ENCODE data around the genes NDUFS4 and PLPP1.

GRCh38 chr5:52887688-52888360 lies 100.1 kb downstream of the ITGA1 start:
- PRO-cap = no peak

DNA sequence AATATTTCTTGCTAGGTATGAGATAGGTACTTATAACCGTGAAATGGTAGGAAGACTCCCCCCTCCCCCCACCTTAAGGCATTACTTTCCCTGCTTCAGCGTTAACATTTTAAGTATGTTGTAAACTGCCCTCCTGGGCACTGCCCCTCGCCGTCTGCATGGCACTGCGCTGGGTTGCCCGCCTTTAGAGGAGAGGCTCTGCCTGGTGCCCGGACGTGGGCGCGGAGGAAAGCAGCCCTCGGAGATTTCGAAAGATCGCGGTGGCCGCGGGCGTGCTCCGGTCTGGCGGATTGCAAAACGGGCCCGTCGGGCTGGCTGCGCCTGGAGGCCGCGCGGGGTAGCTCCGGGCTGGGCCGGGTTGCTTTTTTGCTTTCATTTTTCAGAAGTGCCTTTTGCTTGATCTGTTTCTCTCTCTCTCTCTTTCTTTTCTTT lies 1.4 kb downstream of the FST start:
- PRO-cap = bidirectional peak, plus-strand start at position 241 of the sequence, minus-strand start at position 156 of the sequence

GRCh38 chr5:53560282-53561553 lies at the start of gene NDUFS4:
NDUFS4 (plus strand) TSS chr5:53560639.
- PRO-cap = unidirectional peak, plus-strand start at chr5:53560639

GRCh38 chr5:54457011-54457655 lies 1.6 kb downstream of the HSPB3 start:
- PRO-cap = no peak

GRCh38 chr5:54458041-54458768 lies 2.7 kb downstream of the HSPB3 start:
- PRO-cap = no peak

DNA sequence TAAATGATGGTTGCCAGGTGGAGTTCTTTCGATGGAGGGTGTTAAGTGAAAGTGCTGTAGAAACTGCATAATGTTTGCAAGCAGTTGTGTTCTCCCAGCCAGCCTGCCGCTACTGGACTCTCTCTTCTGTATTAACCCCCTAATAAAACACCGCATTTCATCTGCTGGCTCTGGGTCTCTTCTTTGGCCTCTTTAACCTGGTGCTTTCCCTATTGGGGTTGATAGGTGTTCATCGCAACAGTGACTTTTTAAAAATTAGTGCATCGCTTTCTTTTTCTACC lies 3.4 kb downstream of the HSPB3 start:
- PRO-cap = no peak

GRCh38 chr5:54526470-54527281 lies 9.1 kb downstream of the SNX18 start:
- PRO-cap = no peak

GRCh38 chr5:54537969-54538529 lies 20.5 kb downstream of the SNX18 start:
- PRO-cap = no peak

DNA sequence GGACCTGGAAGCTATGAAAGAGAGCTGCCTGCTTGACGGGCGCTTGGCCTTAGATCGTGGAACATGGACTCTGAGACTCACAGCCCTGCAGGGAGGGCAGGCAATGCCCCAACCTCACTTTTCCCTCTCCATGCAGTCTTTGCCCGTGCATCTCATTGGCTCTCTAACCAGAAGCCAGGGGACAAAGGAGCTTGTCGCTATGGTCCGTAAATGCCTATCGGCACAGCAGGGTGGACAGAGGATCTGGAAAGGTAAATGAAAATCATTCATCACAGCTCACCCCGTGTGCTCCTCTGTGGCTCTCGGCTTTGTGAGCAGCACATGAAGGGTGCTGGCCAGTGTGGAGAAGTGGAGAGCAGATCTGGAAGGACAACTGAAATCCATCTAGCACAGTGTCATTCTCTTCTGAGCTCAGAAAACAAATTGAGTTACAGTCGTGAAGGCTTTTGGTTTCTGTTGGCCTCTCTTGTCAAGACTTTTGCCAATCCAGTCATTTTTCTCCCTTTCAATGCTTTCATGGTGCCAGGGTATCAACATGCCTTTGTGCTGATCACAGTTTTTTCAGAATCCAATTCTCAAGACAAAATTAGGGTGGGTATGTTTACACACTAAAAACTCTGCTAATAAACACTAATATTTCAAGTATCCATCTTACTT lies 186.2 kb downstream of the SNX18 start:
- PRO-cap = no peak

DNA sequence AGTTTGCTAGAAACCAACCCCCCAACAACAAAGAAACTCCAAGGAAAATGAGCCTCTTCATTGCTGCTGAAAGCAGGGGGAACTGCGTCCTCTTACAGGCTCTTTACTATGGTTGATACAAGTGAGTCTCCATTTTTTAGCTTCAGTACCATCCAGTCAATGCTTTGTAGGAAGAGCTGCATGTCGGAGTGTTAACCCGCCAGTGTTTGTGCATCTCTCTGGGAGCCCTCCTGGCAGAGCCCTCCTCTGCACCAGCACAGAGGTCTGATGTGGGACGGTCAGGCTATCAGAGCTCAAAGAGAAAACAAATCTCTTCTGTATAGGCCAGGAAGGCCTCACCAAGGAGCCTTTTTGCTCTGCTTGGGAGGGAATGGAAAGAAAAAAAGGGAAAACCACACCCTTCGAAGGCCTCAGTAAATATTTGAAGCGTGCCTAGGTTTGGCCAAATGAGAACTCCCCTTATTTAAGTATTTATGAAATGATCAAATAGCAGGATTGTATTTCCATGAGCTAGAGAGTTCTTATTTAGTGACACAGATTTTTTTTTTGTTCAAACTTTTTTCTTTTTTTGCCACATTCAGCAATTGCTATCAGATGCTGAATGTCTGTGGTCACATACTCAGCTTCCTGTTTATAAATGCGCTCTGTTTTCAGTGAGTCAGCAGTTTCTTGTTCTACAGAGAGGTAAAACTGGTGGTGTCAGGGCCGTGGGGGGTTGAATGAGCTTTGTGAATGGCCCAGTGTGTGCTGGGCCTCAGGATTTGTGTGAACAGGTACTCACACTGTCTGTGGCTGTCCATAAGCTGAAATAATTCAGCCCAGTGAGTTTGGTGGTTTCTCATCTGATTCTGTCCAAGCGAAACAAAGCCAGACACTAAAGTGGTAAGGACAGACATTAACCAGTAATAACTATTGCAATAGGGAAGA lies 226.6 kb downstream of the SNX18 start:
- PRO-cap = no peak

GRCh38 chr5:55176345-55176816 lies 3.4 kb upstream of the CDC20B start:
- PRO-cap = no peak

GRCh38 chr5:55438887-55439921 lies 95.6 kb downstream of the PLPP1 start:
- PRO-cap = no peak

DNA sequence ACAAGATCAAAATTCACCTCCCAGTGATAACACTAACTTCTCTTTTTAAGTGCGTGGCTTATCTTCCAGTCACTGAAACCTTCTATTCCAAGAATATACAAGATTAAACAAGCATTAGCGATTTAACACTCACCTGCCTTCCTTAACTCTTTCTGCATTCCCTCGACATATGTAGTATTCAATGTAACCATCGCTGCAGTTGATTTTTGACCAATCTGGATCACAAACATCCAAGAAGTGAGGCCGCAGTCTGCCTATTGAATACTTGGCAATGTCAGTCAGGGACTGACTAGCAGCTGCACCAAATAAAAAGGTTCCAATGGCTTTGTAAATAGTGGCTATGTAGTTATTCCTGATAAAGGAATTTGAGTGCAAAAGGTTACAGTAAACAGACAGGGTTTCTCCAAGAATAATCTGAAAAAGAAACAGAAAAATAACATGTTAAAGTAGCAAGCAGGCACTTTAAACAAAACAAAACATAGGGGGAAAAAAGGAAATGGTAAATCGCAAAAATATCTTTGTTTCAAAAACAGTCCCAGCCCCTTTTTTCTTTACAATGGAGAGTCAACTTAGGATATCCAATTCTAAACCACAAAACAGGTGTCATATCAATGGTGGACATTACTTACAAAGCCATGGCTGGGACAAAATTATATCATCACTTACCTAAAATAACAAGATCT lies 66.9 kb downstream of the PLPP1 start:
- PRO-cap = no peak

GRCh38 chr5:55534150-55535122 lies at the start of gene PLPP1:
PLPP1 (minus strand) TSS chr5:55534964.
- PRO-cap = bidirectional peak, plus-strand start at chr5:55534861, minus-strand start at chr5:55534698; bidirectional peak, plus-strand start at chr5:55535201, minus-strand start at chr5:55534964

DNA sequence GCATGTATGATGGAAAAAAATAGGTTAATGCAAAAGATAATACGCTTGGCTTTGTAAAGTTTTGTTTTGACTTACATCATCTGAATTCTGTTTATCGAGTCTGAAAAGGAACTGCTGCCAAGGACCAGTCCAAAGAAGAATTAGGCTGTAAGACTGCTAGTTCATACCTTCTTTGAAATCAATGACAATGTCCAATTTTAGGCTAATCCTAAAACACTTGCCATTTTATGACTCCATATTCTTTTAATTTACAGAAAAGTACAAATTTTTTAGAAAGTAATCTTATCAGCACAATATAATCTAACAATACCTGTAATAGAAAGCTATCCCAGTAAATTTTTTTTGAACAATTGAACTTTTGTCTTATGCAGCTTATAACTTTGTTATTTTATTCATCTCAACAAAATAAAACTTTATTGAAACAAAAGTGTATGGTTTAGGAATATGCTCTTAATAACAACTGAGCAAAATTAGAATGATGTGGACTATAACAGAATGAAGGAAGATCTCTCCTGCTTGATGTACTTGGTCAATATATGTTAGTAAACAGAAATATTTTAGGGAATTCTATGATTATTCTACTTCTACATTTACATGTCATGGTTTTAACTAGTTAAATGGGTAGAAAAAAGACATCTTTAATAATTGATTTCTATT lies 57.2 kb downstream of the IL6ST start:
- PRO-cap = no peak

DNA sequence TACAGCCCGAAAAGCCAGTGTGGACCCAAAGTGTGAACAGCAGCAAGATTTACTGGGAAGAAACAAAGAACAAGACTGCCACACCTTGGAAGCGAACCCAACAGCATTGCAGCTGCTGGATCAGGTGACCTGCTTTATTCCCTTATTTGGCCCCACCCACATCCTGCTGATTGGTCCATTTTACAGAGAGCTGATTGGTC lies 15.9 kb upstream of the ANKRD55 start:
- PRO-cap = no peak

DNA sequence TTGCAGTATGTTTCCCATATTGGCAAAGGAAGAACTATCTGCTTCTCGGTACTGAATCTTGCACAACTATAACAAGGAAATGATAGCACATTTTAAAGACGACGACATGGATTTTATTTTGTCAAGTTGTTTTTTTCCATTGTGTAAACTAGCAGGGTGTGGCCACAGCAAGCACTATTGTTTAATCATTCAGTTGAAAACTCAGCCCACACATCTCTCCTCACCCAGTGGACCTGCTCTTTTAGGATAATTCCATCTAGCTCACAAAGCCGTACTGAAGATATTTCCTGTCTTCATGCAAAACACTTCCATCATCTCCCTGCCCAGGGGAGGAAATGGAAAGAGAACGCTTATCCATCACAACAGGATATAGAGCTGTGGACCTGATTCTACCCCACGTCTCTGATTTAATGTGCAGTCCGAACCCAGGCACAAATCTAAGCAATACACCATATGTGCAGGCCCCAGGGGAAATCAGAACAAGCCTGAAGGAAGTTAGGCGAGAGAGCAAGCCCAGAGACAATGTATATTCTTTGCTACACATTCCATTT lies 232.3 kb upstream of the ANKRD55 start:
- PRO-cap = no peak

DNA sequence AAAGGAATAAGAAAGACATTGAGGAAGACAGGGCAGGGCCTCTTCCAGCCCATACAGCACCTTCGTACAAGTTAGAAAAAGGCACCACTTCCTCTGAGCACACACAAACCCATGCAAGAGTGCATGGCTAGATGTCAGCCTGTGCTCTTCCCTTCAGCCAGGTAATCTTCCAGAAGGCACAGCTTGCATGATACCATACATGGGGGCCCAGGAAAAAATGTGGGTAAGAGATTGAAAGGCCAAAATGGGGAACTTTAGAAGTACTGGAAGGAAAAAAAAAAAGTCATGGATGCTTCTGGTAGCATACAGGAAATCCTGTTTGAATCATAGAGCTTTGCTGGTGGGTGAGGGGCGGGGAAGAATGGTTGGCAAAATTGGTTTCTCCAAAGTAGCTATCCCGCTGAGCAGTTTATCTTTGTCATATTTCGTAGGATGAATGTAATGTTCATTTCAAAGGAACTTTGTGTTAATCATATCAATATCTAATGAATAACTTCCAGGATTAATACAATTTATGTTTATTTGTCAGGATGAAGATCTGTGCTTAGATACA lies 78.3 kb upstream of the MAP3K1 start:
- PRO-cap = no peak

- PRO-cap = no peak
Observed at GRCh38 chr5:56816444-56817190, 1.3 kb downstream of the MAP3K1 start.

DNA sequence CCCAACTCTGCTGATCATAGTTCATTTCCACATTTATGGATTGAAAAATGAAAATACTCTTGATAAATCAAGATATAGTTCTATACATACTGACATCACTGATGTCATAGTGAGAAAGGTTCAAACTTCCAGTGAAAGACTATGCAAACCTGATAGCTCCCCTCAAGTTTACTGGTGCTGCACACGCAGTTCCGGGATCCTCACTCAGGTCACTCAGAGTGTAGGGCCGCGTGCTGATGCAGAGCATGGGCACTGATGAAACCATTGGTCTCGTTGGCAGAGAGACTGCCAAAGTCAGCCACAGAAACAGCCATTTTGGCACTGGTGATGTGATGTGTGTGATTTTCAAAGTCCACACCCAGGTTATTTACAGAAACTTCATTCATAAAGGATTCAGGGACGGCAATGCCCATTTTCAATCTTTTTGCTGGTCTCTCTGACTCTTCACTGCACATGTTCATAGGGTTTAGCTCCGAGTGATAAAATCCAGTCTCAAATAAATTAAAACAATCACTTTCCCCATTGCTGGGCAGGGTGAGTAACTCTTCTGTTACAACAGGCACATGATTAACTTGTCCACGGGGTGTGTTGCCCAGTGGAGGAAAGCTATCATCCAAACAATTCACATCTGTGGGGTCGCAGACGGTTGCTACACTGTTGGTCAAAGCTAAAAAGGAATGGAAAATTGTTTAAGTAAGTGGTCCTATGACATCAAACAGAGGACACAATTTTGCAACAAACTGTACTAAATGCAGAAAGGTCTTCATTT lies 13.7 kb downstream of the SETD9 start:
- PRO-cap = no peak

Data from trachea (tissue), 1 donor.